Measurements from ENCODE around the genes TBCK and TIFA.

DNA sequence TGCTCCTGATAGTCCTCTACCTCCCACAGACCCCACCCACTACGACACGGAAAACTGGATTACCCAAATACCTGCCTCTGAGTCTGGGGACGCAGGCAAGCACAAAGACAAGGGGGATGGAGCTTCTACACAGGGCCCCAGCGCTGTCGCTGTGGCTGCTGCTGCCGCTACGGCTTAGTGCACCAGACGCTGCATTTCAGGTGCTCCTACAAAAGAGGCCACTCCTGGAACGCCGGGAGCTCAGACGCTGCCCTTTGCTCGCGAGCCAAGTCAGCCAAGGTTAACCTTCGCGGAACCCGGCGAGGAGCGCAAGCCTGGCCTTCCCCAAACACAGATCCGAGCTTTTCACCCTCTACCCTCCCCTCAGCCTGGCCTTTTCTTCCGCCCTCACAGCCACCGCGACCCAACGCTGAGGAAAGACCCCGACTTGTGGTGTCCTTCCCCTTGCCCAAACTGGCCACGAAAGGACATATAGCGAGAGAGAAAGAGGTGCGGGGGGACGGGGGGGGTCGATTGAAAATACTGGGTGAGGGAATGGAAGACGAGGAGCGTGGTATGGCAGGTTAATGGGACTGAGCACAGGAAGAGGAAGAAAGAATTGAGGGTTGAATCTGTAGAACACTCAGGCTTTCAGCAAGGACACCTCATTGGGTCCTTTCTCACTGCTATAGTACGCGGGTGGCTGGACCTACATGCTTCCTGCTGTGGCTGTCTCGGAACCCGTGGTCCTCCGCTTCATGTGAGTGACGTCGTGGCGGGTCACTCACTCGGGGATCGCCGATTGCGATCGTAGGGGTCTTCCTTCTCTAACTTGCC lies at the start of gene TBCK:
TSS of gene TBCK (minus strand) at position 354 of the 816 bp plus-strand sequence.
- PRO-cap: bidirectional peak, plus-strand start at position 742 of the sequence, minus-strand start at position 370 of the sequence

DNA sequence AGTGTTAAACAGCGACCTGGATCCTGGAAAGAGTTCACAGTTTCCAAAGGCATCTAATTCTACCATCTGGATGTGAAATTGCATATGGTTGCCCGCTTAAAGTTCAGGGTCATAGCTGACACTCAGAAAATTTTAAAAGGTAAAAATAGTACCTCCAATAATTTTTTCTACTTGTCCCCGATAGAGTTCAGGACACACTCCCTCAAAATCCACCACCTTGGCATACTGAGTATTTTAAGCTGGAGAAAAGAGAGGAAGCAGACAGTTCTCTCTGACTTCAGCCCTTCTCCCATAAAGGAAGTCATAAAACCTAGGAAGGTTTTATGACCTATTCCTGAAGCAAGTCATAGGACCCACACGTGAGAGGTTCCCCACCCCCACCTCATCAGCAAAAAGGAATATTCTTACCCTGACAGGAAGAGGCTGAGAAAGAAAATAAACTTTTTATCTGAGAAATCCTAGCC lies 270.2 kb downstream of the PAPSS1 start:
- PRO-cap: unidirectional peak, minus-strand start at position 293 of the sequence

DNA sequence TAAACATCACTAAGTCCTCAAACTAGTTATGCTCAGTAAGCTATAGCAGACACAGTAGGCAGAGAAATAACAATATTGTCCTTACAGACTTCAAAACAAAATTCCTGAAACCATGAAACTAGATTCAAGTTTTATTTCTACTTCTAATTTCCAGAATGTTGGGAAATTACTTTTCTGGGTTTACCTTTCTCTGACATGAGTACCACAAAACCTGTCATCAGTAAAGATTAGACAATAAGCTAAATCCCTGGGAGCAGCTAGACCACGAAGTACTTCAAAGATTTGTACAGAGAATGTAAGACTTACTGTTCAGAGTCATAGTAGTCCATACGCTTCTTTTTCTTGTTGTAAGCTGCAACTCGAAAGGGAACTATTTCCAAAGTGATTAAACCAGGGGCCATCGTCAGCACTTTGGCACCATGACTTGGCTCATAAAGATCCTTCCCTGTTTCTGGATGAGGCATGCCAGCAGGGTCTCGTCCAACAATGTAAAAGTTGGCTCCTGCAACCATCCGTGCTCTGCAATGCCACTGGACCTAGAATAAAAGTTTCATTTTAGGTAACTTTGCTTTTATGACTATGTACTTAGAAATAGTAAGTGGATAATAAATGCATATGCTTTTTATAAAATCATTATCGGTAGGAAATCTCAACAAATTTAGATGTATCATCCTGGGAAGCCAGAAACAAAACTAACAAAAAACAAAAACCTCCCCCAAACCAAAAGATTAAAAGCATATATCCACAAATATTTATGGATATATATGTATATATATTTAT lies 88.5 kb downstream of the PAPSS1 start:
- PRO-cap: no peak

- PRO-cap: bidirectional peak, plus-strand start at chr4:107825721, minus-strand start at chr4:107825579
These were observed 737 bp downstream of the SGMS2 start for GRCh38 chr4:107825451-107825886.

DNA sequence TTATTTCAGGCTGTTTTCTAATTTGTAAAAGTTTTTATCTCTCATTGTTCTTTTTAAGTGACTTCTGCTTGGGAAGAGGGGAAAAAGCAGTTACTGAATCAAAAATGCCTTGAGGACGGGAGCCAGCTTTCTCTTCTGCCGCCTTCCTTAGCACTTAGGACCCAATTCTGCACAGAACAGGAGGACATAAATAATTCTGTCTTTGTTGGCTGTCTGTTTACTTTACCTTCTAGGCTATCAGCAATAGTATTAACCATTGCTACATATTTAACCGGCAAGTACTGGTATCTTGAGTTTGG lies 46.6 kb downstream of the SGMS2 start:
- PRO-cap: no peak

DNA sequence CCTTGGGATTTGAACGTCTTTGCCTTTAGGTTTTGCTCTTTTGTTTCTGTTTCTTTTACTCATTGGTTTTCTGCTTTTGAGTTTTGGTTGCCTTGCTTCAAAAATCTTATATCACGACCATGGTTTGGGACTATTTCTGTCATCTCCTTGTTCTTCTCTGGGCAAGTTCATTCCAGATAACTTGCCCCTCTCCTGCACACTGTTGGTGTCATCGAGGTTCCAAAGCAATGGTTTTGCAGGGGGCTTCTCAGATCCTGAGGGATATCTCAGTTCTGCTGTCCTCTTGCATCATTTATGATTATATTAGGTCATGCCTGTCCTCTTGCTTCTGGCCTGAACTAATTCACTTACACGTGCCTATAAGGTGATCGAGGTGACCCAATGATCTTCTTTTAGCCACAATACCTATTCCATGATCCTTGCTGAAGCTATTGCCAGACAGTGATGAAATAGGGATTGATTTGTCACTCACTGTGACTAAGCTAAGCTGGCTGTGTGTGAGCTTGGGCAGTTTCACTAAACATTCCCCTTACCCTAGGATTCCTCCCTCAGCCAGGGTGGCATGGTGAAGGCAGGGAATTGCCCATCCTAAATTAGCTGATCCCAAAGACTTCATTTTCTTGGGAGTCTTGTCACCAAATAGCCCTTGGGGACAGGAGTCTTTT lies 18.9 kb downstream of the HADH start:
- PRO-cap: no peak

- PRO-cap: no peak
These were observed 87.3 kb downstream of the LEF1 start for GRCh38 chr4:108081324-108081843.

- PRO-cap: no peak
These were observed 187.0 kb upstream of the LEF1 start for GRCh38 chr4:108355602-108356231.

DNA sequence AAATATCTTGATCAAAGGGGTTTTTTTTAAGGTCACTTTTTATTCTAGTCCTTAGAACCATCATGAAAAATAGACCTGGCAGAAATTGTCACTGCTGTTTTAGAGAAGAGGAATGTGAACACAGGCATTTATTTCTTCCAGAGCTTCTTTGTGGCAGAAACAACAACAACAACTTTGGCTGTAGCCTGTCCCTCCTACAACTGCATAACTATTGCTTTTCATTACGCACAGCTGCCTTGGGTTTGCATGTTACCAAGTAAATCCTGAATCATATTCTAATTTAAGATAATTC lies 73.2 kb downstream of the EGF start:
- PRO-cap: no peak

- PRO-cap: no peak
These were observed 142.4 kb downstream of the EGF start for GRCh38 chr4:110055009-110055590.

DNA sequence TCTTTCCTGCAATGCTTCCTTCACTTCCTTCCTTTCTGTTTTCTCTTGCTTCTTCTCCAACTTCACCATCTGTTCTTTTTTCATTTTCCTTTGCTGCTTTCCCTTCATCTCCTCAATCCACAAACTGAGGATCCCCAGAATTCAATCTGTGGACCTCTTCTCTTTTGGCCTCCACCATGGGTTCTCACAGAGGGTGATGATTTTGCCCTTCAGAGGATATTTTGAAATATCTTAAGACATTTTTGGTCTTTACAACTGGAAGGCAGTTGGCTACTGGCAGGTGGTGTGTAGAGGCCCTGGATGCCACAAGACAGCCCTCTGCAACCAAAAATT lies 81.6 kb downstream of the ELOVL6 start:
- PRO-cap: no peak

GRCh38 chr4:110182607-110183637 lies 15.5 kb downstream of the ELOVL6 start:
- PRO-cap: no peak

GRCh38 chr4:110410922-110412040 lies 64.7 kb upstream of the ENPEP start:
- PRO-cap: no peak

DNA sequence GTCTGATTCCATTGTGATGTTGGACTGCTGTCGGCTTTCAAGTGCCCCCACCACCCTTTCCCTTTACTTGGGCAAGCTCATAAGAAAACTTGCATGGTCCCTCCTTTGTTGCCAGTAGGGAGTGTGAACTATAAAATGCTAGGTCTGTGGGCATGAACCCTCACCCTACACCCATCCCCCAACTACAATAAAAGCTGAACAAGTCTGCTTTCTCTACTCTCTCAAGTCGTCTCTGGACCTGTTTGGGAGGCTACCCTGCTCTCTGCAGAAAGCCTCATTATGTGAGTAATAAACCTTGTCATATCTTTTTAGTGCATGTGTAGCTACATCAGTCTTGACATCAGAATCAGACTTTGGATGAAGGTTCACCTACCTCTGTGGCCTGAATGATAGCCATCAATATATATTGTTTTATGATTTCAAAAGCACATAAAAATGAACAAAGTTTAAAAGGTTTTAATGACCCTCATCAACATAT lies 155.4 kb upstream of the FAM241A start:
- PRO-cap: unidirectional peak, minus-strand start at position 234 of the sequence

- PRO-cap: no peak
These were observed 4.0 kb upstream of the FAM241A start for GRCh38 chr4:112141329-112141672.

GRCh38 chr4:112285352-112286254 lies at the start of gene TIFA:
TIFA (minus strand) TSS chr4:112285904.
- PRO-cap: bidirectional peak, plus-strand start at chr4:112286037, minus-strand start at chr4:112285898

DNA sequence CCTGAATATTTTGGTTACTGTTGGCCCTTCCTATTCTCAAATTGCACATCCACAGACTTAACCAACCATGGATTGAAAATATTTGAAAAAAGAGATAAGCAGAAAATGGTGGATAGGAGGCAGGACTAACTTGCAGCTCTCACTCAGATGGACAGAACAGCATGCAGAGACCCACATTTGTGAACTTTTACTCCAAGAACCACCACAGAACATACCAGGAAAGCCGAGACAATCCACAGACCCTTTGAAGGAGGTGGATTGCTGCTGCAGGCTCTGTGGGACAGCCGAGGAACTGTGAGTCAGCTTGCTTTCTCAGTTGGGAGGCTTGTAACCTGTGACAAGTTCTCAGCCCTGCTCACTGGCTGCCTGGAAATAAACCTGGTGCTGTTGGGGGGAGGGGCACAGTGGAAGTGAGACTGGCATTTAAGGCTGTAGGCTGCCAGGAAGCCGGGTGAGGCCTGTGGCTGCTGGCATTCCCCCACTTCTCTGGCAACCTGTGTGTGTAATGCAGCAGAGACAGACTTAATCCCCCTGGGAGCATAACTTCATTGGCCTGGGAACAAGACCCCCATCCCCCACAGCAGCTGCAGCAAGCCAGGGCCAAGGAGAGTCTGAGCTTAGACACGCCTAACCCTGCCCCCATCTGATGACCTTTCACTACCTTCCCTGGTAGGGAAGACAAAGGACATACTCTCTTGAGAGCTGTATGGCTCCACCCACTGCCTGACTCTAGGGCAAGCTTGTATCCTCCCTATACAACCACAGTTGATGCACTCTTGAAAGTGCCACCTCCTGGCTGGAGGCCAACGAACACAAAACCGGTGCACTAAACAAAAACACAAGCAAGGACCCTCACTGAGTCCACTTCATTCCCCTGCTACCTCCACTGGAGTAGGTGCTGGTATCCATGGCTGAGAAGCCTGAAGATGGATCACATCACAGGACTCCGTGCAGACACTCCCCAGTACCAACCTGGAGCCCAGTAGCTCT lies 64.1 kb downstream of the ALPK1 start:
- PRO-cap: no peak

DNA sequence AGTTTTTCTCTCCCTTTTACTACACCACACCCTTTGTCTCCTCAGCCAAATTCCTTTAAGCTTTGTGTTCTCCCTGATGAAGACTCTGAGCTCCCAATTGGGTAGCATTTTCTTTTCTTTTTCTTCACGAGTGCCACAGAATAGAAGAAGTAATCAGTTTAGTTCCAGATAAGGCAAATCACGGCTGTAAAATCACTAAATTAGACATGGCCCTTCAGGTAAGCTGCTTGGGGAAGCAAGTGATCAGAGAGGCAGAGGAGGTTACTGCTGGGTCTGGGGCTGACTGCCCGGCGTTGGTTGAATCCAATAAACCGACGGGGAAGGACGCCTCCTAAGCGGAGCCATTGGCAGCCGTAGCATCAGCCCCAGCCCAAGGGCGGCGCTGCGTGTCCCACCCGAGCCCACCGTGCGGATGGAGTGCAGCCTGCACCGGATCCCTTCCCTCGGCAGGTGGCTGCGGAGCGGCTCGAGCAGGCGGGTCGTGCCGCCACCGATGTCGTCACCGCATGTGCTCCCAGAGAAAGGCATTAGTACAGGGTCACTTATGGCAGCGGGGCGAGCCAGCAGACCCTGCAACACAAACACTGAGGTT lies 82.0 kb downstream of the ALPK1 start:
- PRO-cap: no peak

- PRO-cap: unidirectional peak, plus-strand start at chr4:112515396
These were observed 700 bp downstream of the NEUROG2 start for GRCh38 chr4:112514870-112516090.

DNA sequence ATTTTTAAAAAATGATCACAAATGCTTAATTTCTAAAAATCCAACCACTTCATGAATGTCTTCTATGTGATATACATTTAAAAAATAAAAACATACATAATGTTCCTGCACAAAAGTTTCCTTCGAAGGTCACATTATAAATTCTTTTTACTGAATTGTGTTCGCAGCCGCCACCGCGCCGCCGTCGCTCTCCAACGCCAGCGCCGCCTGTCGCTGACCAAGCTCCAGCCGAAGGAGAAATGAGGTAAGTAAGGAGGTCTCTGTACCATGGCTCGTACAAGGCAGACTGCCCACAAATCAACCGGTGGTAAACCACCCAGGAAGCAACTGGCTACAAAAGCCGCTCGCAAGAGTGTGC lies 48.7 kb upstream of the NEUROG2 start:
- PRO-cap: unidirectional peak, plus-strand start at position 154 of the sequence